AG10803 (cell line): ENCODE data around the gene SLC10A4.

DNA sequence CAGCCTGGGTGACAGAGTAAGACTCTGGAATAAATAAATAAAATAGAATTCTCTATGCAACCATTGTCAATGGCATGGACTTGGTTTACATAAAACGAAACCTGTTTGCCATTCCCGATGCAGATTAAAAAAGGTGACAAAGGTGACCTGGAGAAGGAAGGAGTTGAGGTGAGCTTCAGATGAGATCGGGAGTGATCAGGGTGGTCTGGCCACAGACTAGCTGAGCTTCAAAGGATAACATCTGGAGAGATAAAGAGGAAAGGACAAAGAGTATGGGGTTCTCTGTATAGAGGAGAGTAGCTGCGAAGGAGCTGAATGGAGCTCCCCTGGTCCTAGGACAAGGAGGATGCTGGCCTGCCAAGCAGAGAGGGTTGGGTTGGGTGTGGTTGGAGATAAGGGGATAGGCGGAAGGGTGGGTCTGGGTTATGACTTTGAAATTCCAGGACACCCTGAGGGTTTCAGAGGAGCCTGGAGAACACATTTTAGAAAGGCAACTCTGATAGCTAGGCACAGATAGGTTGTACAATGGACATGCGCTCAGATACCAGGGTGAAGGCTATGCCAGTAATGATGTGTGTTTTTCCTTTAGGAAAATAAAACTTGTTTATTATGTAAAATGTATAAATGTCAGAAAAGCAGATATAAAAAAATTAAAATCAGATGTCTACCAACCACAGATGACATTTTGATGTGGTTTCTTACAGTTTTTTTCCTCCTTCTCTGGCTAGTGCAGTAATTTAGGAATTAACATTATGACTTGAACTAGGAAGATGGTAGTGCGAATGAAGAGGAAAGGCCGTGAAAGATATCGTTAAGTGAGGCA is 98.4 kb downstream of the RBM47 start:
- RRBS, result no CpG with 5 or more reads among the region's 9 CpGs

GRCh38 chr4:40625185-40625704 is 4.4 kb downstream of the RBM47 start:
- RRBS, result no CpG with 5 or more reads among the region's 7 CpGs

- RRBS, result no CpG with 5 or more reads among the region's 9 CpGs
These were observed 19.2 kb upstream of the RBM47 start for GRCh38 chr4:40648839-40649288.

DNA sequence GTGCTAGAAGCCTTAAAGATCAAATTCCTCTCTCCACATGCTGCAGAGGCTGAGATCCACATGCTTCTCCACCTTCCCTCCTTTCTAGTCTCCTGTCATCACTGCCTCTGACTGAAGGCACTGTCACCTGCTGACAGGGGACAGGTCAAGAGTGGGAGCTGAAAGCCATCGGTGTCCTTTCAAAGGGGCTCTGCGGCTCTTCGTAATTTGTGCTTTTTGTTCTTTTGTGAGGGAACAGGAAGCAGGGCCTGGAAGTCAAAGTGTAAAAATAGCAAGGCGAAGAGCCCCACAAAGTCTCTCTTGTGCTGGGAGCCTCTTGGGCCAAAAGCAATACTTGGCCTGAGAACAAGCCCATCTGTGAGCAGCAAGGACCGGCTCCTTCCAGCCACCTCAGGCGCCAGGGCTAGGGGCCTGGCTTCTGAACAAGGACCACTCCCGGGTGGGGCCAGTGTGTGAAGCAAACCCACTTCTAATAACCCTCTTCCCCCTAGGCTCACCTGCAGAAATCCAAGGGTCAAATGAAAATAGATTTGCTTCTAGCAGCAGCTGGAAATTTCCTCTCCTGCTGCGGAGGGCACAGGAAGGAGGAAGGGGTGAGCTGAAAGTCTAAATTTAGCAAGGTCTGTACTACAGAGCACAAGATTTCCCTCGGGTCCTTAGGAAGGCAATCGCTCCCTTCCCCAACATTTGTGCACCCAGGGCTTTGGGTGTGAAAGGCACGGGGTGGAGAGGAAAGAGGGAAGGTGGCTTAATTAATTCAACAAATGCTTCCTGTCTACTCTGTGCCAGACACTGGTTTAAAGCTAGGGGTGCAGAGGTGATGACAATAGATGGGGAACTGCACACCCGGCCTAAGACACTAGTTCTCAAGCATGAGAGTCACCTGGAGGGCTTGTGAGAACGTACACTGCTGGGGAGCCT is 204.2 kb downstream of the NSUN7 start:
- RRBS, result 14% methylated on average over 3 of the region's 13 CpGs

- RRBS, result no CpG with 5 or more reads among the region's 1 CpG
These were observed 84.9 kb downstream of the APBB2 start for GRCh38 chr4:41129237-41129955.

- RRBS, result no CpG with 5 or more reads among the region's 9 CpGs
These were observed 19.1 kb downstream of the APBB2 start for GRCh38 chr4:41195106-41195775.

DNA sequence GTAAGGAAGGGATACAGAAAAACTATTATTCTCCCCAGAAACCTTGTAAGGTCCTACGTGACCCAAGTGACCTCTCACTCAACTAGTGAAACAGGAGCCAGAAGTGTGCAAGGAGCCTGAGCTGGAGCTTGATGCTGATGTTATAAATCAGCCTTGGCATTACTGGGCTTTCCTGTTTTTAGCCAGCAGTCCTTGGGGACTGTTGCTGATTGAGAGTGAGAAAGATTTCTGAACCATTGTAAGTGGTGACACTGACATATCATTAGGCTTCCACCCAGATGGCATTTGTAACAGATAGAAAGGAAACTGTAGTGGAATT is 100.8 kb upstream of the LIMCH1 start:
- RRBS, result no CpG with 5 or more reads among the region's 1 CpG

DNA sequence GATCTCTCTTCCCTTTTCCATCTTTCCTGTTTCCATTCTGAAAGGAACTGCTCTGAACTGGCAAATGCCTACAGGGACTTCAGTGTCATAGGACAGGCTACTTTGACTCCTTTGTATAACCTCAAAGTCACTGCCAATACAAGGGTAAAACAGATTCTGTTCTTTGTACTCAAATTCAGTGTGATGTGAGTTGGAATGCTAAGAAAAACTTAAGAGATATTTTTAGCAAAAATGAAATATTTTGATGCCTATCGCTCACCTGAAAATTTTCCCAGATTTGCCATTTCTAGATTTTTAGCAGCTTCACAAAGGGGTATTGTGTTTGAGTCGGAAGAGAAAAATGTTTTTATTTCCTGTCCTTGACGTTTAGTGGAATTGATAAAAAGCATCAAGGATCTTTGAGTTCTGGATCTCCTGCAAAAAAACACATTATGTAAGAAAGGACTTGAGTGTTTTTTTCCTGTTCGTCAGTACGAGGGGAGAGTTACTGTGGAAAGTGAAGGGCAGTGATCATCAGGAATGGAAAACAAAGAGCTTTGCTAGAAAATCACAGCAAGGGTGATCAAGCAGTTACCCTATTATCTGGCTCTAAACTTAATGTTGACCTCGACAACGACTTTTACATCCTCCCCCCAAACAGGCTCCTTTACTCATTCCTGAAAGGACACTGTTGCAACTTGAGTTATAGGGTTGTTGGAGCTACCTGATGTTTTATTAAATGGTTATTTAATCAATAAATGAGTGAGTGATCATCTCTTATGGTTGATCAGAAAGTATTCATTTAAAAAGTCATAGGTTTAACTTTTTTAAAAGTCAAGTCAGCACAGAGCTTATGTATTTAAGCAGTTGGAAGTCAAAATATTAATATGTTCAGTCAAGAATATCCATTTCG is 7.2 kb downstream of the LIMCH1 start:
- RRBS, result no CpG with 5 or more reads among the region's 8 CpGs

- RRBS, result no CpG with 5 or more reads among the region's 8 CpGs
These were observed 101.8 kb downstream of the PHOX2B start for GRCh38 chr4:41646466-41647393.

DNA sequence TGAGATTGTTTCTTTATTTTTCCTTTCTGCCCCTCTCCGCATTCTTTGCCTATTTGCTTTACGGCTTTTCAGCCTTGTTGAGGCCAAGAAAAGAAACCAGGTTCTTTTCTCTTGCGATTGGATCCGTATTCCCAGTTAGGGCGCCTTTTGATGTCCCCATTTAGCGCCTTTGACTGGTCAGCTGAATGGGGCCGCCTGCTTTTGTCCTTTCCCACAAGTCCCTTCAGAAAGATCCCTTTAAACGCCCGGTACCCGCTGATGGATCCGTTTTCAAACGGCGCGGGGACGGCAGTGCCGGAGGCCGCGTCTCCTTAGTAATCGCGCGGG is 54.0 kb upstream of the TMEM33 start:
- RRBS, result 2% methylated on average over 13 of the region's 21 CpGs

GRCh38 chr4:41959613-41960198 is 21.9 kb upstream of the DCAF4L1 start:
- RRBS, result no CpG with 5 or more reads among the region's 1 CpG

DNA sequence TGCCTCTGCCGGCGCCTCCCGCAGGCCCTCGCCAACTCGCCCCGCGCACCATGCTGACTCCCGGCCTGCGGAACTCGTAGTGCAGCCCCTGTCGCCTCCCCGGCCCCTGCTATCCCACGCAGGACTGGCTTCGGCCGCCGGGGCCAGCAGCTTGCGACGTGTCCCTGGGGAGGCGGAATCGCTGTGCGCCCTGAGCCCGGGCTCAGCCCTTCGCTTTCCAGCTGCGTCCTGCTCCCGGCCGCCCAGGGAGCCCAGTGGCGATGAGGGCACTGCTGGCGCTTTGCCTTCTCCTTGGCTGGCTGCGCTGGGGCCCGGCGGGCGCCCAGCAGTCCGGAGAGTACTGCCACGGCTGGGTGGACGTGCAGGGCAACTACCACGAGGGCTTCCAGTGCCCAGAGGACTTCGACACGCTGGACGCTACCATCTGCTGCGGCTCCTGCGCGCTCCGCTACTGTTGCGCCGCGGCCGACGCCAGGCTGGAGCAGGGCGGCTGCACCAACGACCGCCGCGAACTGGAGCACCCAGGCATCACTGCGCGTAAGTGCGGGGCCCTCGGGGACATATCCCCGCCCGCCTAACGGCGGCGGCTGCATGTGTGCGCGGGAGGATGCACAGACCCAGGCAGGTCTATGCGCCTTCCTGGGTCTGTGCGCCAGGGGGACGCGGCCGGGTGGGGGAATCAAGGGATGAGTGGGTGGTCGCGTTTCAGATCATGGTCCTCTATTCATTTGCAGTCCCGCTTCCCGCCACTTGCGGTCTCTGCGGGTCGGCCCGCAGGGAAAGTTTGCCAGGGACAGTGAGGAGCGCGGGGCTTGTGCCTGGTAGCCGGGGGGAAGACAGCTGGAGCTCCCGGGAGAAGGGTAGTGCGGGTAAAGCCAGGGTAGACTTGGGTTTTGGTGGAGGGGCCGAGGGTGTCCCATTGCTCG is 772 bp downstream of the SHISA3 start:
- RRBS, result 2% methylated on average over 24 of the region's 84 CpGs

DNA sequence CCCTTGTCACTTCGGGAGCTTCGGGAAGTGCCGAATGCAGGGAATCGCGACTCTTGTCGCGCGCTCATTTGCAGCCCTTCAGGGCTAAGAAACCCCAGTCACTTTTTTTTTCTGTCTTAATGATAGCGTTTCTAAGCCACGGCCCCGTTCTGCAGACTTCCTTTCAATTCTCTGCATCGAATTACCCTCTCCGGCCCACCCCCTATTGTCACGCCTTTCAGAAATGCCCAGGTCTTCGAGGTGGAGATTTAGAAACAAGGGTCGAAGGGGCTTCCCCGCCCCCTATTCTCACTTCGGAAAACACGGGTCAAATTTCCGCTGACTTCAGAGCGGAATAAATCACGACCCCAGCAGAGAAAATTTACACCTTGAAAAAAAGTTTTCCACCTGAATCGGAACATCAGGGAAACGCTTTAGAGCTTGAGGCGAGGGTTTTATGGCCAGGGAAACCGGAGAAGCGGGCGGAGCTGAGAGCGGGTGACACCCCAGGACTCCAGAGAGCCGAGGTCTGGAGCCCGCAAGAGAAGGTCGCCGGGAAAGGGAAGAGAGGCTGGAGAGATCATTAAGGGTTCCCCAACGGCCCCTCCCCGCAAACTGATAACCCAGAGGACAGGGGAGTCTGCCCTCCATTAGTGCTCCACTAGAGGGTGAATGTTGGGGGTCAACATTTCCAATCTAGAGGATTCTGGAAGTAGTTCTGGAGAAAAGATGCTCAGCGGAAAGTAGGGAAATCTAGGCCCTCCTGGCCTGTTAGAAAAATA is 1.6 kb downstream of the SHISA3 start:
- RRBS, result 54% methylated on average over 8 of the region's 36 CpGs

DNA sequence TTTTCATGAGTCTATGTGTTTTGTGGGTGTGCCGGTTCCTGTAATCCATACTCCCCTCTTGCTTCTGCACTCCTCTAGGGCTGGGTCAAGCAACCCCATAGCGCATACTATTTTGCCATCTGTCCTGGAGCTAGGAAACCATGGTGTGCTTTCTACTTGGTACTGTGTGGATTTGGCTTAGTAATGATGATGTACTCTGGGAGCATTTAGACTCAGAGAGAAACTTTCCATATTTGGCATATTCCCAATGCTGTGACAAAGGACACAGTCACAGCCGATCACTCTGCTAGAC is 86.2 kb upstream of the GRXCR1 start:
- RRBS, result no CpG with 5 or more reads among the region's 3 CpGs

- RRBS, result 0% methylated on average over 1 of the region's 18 CpGs
These were observed 535 bp upstream of the GABRA2 start for GRCh38 chr4:46390409-46390916.

GRCh38 chr4:47705333-47705934 is 132.4 kb downstream of the CORIN start:
- RRBS, result no CpG with 5 or more reads among the region's 7 CpGs

DNA sequence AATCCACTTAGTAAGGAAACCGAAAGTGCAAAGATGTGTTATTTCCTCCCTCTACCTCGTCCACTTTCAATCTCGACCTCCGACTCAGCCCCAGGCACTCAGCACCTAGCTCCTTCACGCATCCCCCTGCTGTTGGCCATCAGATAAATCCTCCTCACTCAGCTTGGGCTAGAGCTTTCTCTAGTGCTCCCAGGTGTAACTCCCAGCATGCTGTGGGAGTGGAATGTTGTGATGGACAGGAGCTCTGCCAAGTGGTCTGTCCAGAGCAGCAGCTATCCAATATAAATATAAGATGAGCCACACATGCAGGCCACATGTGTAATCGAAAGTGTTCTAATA is 26.8 kb upstream of the TEC start:
- RRBS, result no CpG with 5 or more reads among the region's 6 CpGs

- RRBS, result no CpG with 5 or more reads among the region's 1 CpG
These were observed 38.2 kb downstream of the SLAIN2 start for GRCh38 chr4:48379521-48380033.

GRCh38 chr4:48482887-48483703 is at the start of gene SLC10A4:
Gene SLC10A4, plus strand, starts transcription at chr4:48483343.
- RRBS, result 4% methylated on average over 57 of the region's 80 CpGs